Neural cell (in vitro differentiated cells): ENCODE measurements around a stretch of chr2.

- RAMPAGE, long total RNA = no peak
Observed at GRCh38 chr2:41906886-41907220, 141.0 kb upstream of the PKDCC start.

DNA sequence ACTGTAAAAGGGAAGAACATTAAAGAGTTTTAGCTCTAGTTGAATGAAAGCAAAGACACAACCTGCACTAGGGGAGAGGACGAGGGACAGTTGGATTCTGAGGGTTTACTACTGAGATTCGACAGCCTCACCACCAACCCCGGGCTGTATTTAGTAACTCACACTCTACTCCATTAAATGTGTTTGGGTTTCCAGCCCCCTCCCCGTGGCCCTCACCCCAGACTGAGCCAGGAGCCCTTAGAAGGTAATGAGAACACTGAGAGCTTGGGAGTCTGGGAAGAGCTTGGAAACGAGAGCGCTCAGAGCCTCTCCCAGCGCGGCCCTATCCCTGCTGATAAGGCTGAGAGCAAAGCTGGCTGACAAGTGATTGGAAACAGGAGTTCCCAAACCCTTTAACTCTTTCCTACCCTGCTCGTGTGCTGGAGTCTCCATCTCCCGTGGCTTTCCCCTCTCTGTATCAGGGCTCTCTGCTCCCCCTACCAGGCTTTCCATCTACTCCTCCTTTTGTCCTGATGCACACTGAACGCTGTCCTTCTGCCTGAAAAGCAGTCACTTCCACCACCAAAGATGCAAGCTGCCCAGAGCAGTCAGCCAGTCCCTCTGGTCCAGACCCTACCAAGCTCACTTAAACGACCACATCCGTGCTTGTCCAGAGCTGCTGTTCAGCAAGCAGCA, 100.1 kb upstream of the PKDCC start:
- RAMPAGE, long total RNA = no peak

DNA sequence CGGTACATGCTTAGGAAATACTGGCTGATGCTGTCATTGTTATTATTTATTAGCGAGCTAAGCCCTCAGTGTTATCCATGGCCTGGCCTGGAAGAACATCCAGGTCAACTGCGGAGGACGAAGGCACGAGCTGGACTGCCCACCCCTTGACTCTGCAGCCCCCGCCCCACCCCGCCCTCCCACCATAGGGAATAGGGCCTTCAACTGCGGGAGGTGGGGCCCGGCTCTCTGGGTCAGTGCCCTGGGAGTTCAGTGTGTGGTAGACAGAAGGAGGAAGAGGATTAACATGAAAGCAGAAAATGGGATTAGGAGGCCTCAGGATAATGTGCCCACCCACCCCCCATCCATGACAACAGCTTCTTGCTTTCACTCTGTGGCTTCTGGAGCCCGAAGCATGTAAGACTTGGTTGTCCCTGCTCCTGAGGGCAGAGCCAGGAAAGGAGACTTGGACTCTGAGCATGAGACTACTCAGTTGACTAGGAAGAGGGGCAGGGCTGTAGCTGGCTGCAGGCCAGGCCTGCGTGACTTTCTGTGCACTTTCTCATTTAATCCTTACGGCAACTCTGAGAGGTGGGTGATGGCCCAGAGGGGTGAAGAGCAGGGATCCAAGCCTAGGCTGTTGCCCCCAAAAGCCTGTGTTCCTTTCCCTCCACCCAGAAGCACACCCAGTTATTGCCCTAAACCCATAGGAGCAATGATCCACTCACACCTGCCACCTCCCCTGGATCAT, 13.3 kb downstream of the PKDCC start:
- RAMPAGE, long total RNA = no peak

- RAMPAGE, long total RNA = no peak
Observed at GRCh38 chr2:42100763-42101746, 53.2 kb downstream of the PKDCC start.

DNA sequence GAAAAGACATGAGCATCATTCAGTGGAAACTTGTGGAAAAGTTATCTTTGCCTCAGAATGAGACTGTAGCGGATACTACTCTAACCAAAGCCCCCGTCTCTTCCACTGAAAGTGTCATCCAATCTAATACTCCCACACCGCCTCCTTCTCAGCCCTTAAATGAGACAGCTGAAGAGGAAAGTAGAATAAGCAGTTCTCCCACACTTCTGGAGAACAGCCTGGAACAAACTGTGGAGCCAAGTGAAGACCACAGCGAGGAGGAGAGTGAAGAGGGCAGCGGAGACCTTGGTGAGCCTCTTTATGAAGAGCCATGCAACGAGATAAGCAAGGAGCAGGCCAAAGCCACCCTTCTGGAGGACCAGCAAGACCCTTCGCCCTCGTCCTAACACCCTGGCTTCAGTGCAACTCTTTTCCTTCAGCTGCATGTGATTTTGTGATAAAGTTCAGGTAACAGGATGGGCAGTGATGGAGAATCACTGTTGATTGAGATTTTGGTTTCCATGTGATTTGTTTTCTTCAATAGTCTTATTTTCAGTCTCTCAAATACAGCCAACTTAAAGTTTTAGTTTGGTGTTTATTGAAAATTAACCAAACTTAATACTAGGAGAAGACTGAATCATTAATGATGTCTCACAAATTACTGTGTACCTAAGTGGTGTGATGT, 31.1 kb downstream of the COX7A2L start:
- RAMPAGE, long total RNA = no peak

- RAMPAGE, long total RNA = no peak
Observed at GRCh38 chr2:42810630-42811466, 18.5 kb upstream of the HAAO start.

- RAMPAGE, long total RNA = no peak
Observed at GRCh38 chr2:42917233-42917757, 124.9 kb upstream of the HAAO start.

- RAMPAGE, long total RNA = no peak
Observed at GRCh38 chr2:42927028-42927482, 134.7 kb upstream of the HAAO start.

- RAMPAGE, long total RNA = no peak
Observed at GRCh38 chr2:42960354-42960611, 167.9 kb upstream of the HAAO start.

DNA sequence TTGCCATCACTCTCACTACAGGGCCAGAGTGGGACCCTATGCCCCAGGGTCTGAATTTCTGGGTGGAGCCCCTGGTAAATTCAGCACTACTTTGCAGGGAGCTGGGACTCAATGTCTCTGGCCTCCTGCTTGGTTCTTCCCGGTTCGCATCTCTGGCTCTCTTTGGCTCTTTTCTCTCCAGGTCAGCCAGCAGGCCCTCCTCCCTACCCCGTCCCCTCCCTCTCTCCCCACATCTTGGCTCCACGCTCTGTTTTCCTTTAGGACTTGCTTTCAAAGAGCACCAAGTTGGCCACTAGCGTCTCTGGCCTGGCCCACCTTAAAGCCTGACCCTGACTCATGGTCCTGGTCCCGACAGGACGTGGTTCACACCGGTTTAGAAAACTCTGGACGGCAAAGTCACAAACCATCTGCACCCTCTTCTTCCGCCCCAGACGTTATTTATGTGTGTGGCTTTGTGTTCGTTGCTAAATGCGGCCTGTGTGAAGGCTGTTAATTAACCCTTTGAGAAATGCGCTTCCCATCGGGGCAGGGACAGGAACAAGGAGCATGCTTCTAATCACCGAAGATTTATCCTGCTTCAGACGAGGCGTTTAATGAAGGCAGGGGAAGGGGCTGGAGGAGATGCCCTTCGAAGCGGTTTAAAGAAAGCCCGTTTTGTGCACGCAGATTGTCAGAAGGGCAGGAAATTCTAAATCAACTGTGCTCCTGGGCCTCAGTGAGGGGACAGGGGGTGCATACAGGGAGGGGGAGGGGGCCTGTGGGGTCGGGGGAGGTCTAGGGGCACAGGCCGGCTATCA, 169.1 kb upstream of the HAAO start:
- RAMPAGE, long total RNA = no peak

DNA sequence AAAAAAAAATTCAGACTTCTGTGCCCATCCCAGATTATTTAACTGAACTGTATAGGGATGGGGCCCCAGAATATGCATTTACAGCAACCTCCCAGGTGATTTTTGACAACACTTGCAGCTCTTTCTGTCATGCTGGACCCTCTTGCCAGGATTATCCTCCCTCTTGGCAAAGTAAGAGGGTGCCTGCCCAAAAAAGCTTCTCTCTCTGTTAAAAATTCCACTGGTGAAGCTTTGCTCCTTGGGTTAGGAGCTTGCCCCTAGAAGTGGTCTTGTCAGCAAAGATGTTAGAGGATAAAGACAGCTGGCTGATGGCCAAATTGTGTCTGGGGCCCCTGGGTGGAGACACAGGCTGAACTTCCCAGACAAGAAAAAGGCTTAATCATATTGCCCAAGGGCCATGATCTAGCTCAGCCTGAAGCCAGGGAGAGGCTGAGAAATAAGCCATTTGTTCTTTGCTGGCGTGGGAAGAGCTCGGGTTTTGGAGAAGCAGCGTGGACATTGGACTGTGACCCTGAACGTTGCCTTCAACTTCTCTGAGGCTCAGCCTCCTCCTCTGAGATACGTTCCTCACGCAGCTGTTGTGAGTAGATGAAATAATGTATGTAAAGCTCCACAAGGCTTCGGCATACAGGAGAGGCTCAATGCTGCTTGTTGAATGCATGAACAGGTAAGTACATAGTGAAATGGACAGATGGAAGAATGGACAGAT, 153.1 kb downstream of the ZFP36L2 start:
- RAMPAGE, long total RNA = no peak

DNA sequence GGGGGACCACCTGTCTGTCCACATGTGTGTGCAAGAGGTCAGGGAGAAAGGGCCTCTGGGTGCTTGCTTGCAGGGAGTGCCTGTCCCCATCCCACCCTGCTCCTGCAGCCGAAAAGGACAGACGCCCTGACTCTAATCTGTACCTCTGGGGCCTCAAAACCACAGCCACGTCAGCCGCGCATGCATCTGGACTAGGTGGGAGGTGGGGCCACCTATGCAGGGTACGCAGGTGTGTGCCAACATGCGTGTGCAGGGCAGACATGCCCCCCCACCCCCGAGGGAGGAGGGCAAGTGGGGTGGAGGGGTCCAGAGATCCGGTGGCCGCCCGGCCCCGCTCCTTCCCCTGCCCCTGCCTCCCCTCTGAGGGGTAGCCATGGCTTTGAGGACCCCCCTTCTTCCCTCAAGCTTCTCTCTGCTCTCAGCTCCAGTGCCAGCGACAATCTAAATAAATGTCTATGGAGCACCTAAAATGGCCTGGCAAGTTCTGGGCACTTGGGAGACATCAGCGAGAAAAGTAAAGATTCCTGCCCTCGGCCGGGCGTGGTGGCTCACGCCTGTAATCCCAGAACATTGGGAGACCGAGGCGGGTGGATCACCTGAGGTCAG, 91.9 kb downstream of the ZFP36L2 start:
- RAMPAGE, long total RNA = no peak

DNA sequence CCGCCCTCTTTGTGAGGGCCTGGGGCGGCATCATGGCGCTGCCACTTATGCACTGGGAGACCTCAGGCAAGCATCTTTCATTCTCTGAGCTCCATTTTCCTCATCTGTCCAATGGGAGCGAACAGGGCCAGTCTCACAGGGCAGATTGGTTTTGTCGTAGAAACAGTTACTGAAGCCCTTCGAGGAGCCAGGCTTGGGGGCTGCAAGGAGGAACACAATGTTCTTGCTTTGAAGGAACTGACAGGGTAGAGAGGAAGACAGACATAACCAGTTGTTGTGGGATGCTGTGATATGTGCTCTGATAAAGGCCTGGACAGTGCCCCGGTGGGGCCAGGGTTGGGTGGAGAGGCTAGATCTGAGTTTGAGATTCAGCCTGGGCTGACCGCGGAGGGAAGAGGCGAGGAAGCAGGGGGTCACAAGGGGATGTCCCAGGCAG, 14.1 kb downstream of the ZFP36L2 start:
- RAMPAGE, long total RNA = no peak

- RAMPAGE, long total RNA = no peak
Observed at GRCh38 chr2:43227806-43228248, 1.4 kb upstream of the ZFP36L2 start.

DNA sequence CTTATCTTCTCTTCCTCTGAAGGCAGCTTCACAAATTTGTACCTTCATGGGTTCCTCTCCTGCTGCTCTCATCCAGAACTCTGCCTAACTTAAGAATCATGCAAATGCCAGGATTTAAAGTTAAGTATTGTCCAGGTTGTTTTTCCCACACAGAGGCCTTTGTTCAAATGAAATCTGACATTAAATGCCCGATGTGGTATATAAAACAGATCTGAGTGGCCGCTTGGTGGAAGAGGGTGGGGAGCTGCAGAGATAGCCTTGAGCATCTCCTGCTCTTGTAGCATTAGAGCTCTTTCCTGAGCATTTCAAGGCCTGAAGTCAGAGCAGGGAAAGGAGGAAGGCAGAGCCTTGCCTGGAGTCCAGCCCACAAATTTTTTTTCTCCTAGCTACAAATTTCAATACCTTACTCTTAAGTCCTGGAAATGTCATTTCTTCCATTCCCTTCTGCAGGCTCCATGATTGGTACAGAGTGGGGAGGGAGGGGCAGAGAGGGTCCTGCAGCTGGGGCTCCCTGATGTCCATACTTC, 49.4 kb upstream of the ZFP36L2 start:
- RAMPAGE, long total RNA = no peak

GRCh38 chr2:43445197-43445745, 150.6 kb downstream of the THADA start:
- RAMPAGE, long total RNA = no peak

GRCh38 chr2:43462820-43463901, 132.7 kb downstream of the THADA start:
- RAMPAGE, long total RNA = no peak

DNA sequence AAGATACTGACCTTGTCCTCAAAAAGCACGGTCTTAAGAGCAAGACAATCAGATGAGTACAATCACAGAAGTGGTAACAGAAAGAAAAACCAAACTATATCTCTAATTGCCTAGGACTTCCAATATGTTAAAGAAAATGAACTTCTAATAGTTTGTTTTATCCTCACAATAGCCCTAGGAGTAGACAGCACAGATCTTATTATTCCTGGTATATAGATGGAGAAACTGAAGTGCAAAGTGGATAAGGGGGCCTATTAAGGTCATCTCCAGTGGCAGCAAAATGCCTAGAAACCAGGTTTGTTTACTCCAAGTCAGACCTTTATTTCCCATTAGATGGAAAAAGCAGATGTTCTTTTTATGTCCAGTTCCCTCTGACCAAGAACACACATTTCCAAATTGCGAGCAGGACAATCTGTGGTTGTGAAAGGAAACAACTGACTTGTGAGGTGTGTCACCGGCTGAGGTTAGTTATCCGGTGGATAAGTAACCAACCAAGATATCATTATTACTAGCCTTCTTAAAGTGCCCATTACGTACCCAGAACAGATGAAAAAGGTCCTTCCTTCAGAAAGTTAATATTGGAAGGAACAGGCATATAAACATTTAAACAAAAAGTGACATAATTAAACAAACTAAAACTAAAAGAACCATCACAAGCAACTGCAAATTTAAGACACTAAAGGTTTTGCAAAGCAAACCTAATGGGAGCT, 113.0 kb downstream of the THADA start:
- RAMPAGE, long total RNA = no peak

DNA sequence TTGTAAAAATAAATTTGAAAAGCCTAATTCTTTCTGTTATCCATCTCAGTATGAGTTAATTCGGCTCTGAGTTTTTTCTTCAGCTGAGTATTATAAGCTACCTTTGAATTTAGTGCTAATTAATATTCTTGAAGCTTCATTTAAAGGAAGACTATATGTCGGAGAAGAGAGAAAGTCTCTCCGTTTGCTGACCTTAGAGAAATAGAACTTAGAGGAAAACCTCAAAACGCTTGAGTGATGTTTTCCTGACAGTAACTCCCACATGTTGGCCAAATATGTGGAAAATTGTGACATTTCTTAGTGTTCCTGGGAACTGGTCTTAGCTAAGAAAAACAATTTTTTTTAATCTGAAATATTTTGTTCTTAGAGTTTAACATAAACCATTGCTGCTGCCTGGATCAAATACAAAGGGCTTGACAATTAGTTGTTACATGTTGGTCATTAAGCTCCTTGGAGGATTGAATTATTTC, 16.2 kb downstream of the DYNC2LI1 start:
- RAMPAGE, long total RNA = no peak

DNA sequence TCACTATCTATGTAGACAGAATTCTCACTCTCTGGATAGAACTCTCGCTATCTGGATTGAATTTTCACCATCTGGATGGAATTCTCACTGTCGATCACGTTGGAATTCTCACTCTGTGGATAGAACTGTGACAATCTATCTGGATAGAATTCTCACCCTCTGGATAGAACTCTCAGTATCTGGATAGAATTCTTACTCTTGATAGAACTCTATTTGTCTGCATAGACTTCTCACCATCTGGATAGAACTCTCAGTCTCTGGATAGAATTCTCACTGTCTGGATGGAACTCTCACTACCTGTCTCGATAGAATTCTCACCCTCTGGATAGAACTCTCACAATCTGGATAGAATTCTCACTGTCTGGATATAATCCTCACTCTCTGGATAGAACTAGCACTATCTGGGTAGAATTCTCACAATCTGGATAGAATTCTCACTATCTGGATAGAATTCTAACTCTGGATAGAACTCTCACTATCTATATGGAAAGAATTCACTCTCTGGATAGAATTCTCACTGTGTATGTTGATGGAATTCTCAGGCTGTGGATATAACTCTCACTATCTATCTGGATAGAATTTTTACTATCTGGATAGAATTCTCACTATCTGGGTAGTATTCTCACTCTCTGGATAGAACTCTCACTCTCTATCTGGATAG, 31.2 kb downstream of the ABCG8 start:
- RAMPAGE, long total RNA = no peak